SEM (cell line): ENCODE results near the genes SLC2A4RG and ABHD16B.

GRCh38 chr20:63540137-63540563, 3.0 kb upstream of the PTK6 start:
- PRO-cap: no peak

DNA sequence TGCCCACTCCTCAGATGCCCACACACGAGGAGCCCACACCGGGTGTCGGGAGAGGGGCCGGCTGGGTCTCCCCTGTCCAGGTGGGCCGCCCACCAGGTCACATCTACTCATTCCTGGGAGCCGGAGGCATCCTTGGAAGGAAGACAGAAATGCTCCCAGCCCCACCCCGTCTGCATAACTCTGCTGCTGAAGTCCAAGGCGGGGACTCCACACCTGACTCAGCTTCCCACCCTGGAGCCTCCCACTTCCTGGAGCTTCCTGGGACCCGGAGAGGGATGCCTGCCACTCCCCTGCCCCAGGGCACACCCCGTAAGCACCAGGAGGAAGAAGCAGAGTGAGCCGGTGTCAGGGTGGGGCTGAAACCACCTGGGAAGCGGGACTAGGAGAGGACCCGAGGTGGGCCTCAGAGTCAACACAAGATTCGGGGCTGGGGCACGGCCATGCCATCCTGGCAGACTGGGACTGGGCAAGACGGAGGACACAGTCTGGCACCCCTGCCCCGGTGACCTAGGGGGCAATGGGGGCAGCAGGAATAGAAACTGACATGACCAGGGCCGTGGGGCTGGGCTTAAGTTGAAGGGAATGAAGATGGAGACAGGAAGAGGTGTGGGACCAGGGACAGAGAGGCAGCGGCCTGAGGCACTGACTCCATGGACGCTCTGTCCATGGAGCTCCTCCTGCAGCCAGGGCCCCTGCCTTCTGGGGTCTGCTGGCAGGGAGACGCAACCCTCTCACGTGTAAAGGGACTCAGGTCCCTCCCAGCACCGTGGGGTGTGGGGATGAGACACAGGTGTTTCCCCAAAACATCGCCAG, 2.3 kb downstream of the SRMS start:
- PRO-cap: no peak

- PRO-cap: no peak
These were observed 6.2 kb downstream of the HELZ2 start for GRCh38 chr20:63567777-63568331.

- PRO-cap: no peak
These were observed 567 bp downstream of the HELZ2 start for GRCh38 chr20:63573357-63573986.

DNA sequence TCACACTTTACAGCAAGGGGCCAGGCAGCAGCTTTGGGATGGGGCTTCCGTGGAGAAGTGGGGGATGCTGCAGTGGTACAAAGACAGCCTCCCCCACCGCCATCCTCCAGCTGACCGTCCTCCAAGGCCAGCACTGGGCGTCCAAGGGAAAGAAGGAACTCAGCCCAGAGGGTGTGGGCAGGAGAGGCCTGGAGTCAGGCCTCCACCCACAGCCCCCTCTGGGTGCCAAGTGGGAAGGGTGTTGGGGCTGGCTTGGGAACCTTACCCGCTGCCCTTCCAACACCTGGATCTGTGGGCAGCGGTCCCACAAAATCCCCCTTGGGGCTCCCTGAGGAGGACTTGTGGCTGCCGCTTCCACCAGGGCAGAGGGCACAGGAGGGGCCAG, 13.1 kb downstream of the STMN3 start:
- PRO-cap: no peak

DNA sequence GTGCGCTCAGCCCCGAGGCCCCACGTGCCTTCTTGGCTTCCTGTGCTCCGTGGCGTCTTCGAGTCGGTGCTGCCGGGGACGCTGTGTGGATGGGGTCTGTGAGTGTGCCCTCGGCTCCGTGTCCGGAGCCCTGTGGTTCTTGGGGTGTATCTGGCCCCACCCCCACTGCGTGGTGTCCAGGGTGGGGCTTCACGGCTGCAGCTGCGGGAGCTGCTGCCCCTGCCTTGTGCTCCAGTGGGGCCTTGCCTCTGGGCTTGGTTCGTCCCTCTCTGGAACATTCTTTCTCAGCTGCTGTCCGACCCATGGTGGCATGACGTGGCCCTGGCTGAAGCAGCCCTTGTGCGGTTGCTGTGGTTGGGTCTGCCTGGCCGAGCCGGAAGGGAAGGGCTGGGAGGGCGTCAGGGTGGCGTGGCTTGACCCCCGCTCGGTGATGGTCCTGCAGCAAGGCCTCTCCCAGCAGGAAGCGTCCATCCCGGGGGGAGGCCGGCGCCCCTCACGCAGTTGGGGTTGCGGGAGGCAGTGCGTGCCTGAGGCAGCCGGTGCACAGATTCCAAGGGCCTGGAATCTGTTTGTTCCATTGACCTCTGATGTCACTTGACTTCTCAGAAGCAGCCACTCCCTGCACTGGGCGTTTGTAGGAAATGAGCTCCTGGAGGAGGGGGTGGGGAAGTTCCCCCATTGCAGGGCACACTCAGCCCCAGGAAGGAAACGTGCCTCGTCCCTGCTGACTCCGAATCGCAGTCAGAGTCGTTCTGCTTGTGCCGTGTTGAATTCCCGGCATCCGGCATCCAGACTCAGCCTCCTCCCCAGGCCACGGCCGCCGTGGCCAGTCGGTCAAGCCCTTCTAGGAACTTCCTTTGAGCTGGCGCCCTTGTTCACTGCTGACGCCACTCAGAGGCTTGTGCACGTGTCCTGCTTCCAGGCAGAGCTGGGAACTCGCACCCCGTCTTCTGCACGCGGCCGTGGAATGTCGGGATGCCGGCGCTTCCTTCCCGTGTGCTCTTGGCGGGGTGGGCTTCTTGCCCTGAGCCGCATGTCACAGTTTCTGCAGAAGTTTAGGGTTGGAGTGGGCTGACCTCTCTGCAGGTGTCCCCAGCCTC, 9.8 kb upstream of the TNFRSF6B start:
- PRO-cap: no peak

- PRO-cap: no peak
These were observed 3.5 kb upstream of the TNFRSF6B start for GRCh38 chr20:63692969-63693377.

DNA sequence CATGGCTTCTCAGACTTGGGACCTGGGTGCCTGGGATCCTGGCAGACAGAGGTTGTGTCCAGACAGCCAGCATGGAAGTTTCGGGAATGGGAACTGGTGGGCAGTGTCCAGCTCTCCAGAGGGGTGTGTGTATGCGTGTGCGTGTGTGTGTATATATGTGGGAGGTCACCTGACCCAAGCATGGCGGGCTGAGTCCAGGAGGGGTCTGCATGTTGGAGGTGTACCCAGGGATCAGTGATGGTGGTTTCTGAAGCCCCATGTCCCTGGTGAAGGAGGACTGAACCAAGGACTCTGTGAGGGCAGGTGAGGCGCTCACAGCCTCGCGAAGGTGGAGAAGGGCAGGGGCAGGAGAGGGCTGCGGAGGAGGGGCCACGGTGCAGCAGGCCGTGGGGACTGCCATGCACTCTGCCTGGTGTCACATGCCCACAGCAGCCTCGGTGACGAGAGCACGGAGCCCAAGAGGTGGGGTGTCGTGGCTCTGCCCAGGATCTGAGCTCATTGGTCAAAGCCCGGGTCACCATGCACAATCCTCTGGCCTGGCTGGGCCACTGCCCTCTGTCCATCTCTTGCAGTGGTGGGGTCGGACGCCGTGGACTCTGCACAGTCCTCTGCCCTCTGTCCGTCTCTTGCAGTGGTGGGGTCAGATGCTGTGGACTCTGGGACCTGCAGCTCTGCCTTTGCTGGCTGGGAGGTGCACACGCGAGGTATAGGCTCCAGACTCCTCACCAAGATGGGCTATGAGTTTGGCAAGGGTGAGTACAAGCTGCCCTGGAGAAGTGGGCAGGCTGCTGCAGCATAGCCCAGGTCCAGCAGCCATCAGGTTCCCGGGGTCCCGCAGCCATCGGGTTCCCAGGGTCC, 2.2 kb upstream of the LIME1 start:
- PRO-cap: no peak

DNA sequence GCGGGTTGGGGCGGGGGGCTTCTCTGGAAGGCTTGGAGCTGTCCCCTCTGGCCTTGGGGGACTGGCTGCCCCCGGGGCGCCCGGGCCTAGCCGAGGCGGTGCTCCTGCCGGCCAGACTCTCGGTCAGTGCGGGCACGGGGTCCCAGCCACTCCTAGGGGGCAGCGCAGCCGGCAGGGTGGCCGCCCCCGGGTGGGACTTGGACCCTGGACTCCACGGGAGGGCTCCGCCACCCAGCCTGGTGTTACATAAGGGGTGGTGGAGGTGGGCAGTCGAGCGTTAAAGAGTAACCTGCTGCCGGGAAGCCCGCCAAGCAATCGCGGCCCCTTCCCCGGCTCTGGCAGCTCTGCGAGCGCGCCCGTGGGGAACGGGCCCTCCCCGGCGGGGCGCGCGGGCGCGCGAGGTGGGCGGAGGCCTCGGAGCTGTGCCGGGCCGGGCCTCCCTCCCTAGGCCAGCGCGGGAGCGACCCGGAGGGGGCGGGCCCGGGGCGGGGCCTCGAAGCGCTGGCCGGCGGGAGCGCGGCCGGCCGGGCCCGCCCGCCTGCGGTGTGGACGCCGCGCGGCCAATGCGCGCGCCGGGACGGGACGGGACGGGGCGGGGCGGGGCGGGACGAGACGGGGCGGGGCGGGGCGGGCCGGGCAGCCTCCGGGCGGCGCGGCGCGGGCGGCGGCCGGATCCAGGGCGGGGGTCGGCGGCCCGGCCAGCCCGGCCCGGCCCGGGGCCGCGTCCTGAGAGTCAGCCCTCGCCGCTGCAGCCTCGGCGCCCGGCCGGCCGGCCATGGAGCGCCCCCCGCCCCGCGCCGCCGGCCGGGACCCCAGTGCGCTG, at the start of gene SLC2A4RG:
Gene SLC2A4RG, plus strand, starts transcription at position 639 of the 823 bp plus-strand sequence.
- PRO-cap: bidirectional peak, plus-strand start at position 639 of the sequence, minus-strand start at position 346 of the sequence

GRCh38 chr20:63858344-63859524, 2.6 kb upstream of the ABHD16B start:
- PRO-cap: unidirectional peak, plus-strand start at chr20:63858622

- PRO-cap: no peak
These were observed at the start of gene ABHD16B for GRCh38 chr20:63861172-63861731. TSS of gene ABHD16B (plus strand) at chr20:63861498.

DNA sequence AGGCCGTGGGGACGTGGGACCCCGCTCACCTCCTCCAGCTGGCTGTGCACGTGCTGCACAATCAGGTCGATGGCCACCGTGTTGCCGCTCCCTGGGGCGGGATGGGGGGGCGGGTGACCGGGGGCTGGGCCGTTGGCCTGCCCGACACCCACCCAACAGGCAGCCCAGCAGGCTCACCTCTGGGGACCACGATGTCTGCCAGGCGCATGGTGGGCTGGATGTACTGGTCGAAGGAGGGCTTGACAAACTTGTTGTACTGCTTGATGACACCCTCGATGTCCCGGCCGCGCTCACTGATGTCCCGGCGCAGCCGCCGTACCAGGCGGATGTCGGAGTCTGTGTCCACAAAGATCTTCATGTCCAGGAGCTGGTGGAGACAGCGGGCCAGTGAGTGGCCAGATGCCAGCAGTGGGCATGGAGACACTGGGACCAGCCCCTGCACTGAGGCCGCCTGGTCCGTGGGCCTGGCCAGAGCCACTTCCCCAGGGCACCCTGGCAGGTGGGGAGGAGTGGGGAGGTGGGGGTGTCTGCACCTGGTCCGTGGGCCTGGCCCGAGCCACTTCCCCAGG, 11.8 kb downstream of the UCKL1 start:
- PRO-cap: no peak

GRCh38 chr20:63945650-63946894, 10.1 kb downstream of the UCKL1 start:
- PRO-cap: no peak

- PRO-cap: no peak
These were observed 4.6 kb downstream of the UCKL1 start for GRCh38 chr20:63951420-63952310.

DNA sequence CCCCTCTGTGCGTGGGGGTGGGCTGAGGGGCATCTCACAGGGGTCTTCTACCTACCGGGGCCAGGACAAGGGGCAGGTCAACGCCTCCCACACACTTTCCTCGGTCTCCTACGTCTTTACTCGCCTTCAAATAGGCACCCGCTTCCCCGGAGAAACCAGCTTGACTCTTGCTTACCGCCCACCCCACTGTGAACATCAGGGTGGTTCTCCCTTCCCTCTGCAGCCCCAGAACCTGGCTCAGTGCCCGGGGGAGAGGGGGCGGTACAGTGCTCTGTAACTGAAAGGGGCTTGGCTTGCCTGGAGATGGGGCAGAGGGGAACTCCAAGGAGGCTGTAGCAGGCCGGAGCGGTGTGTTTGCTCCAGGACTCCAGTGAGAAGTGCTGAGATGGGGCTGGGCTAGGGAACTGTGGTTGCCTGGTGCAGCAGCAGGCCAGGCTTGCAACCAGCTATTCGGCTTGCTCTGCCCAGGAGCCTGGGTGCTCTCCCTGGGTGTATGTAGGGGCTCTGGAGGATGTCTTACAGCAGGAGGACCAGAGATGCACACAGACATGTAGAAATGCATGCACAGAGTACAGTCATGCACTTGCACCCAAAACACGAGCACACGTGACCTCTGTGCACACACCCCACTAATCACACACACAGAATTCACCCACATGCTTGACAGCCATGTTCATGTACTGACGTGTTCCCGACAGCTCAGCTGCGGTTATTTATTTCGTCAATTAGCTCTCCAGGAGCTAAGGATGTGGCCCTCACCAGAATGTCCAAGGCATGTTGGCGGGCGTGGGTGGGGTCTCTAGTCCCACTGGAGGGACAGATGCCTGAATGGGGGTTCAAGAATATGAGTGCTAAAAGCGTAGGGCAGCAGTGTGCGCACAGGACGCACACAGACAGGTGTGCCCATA, 611 bp upstream of the SAMD10 start:
- PRO-cap: unidirectional peak, minus-strand start at position 190 of the sequence

GRCh38 chr20:64037235-64038185, 1.5 kb downstream of the C20orf204 start:
- PRO-cap: no peak

DNA sequence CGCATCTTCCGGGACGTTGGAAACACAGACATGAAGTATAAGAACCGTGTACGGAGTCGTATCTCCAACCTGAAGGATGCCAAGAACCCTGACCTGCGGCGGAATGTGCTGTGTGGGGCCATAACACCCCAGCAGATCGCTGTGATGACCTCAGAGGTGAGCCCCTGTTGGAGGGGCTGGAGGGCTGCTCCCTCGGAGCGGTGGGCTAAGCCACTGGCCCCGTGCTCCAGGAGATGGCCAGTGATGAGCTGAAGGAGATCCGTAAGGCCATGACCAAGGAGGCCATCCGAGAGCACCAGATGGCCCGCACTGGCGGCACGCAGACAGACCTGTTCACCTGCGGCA, 7.2 kb downstream of the TCEA2 start:
- PRO-cap: no peak

DNA sequence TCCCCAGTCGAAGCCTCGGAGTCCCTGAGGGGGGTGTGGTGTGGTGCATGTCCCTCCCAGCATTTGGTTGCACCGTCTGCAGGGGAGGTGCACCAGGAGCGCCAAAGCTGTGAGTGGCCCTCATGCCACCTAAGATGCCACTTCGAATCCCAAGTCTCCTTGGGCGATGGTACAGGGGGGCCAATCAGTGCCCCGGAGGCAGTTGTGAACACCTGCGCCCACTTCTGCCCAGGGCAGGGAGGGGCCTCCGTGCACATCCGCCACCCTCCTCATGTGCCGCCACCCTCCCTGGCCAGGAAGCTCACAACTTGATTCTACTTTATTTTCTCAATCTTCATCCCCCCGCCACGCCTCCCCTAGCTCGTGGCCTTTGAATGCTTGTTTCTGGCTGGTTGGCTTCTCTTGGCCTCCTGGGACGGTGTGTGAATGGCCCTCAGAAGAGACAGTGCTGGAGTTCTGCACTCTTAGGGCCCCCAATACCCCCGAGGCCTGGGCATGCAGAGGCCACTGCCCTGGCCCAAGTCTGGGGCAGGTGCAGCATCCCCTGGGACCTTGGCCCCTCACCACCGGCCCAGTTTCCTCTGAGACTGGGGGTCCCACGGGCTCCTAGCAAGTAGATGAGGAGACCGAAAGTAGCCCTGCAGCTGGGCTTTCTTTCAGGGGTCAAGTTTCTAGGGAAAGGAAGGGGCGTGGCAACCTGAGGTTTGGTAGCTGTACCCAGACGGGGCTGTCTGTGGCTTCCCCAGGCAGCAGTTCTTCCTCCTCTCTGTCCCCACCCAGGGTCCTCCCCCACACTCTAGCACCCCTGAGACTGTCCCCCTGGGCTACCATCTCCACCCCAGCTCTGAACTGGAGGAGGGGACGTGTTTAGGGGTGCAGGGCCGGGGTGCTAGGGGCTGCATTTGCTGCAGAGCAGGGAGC, 1.4 kb downstream of the RGS19 start:
- PRO-cap: unidirectional peak, minus-strand start at position 115 of the sequence